Right ventricle myocardium (tissue), 1 donor: ENCODE measurements around a stretch of chr9.

DNA sequence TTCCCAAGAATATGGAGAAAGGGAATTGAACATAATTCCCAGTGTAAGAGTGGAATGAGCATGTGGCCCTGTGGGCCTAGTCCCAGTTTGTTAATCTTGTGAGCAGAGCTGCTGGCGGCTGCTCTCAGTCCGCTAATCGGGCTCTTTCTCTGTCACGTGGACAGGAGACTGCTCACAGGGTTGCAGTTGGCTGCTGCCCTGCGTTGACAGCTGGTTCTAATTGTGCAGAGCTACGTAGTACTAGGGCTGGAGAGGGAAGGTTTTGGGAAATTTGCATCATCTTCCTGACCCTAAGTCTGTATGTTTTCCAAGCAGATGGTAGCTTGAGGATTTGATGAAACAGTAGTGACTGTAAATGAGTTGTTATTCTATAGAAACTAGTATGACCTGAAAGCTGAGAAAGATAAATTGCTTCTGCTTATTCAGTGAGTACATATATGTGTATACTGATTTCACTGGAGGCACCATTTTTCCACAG is 100.7 kb downstream of the ANGPTL2 start:
- PRO-cap, 2 experiments: peak in 1 of 2 experiments; most common plus-strand start position 227 of the sequence (in 1); most common minus-strand start position 92 of the sequence (in 1)

GRCh38 chr9:127107786-127108278 is 14.6 kb downstream of the ANGPTL2 start:
- PRO-cap, 2 experiments: no peak in any of the 2 experiments

GRCh38 chr9:127122867-127123328 is 463 bp upstream of the ANGPTL2 start:
- PRO-cap, 2 experiments: no peak in any of the 2 experiments

DNA sequence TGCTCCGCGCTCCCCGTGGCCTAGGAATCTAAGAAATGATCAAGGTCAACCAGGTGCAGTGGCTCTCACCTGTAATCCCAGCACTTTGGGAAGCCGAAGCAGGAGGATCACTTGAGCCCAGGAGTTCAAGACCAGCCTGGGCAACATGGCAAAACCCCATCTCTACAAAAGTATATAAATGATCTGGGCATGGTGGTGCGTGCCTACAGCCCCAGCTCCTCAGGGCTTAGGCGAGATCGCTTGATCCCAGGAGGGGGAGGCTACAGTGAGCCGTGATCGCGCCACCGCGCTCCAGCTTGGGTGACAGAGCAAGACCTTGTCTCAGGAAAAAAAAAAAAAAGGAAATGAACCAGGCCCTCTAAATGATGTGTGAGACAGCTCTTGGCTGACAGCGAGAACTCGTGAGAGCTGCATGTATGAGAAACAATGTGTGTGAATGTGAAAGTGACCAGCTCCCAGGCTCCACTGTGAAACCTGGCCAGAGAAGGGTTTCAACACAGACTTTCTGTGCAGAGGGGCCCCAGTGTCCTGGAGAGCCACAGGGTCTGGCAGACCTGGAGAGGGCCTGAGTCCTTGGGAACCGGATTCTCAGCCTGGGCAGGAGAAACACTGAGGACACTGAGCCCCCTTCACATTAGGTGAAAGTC is 61.7 kb upstream of the ANGPTL2 start:
- PRO-cap, 2 experiments: peak in 1 of 2 experiments; most common plus-strand start position 512 of the sequence (in 1); most common minus-strand start position 267 of the sequence (in 1)

GRCh38 chr9:127224093-127224751 is 40.4 kb upstream of the GARNL3 start:
- PRO-cap, 2 experiments: peak in 2 of 2 experiments; most common plus-strand start chr9:127224626 (in 2); most common minus-strand start chr9:127224377 (in 2)

DNA sequence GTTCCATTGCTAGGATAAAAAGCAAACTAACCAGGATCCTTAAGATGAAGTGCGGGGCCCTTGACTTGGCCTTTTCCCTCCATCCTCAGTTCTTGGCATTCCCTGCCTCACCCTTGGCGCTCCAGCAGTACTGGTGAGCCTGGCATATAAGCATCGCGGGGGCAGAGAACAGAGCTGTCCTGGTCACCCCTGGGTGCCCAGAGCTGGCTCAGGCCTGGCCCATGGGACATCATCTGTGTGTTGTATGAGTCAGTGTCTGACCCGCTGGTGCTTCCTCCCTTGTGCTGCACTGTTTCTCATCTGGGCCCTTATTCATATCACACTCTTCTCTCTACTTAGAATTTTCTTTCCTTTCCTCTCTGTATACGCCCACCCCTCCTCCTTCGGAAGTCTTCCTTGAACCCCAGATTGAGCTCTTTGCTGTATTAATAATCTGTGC is 38.3 kb upstream of the GARNL3 start:
- PRO-cap, 2 experiments: no peak in any of the 2 experiments

DNA sequence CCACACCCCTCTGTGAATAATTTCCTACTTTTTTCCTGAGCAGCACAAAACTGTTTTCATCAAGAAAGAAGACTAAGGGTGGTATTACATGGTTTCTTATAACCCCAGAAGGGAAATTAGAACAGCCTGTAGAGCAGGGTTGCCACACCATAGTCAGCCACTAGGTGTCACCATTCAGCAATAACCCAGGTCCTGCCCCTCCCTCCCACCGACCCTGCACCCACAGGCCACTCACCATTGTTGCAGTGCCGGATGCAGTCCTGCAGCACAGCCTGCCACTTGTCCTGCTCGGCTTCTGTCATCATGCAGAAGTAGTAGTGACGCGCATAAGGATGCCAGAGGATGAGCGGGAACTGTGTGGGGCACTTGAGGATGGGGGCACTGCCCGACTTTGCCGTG is 45.4 kb downstream of the NIBAN2 start:
- PRO-cap, 2 experiments: no peak in any of the 2 experiments

GRCh38 chr9:127539571-127540017 is 29.3 kb downstream of the NIBAN2 start:
- PRO-cap, 2 experiments: no peak in any of the 2 experiments

- PRO-cap, 2 experiments: no peak in any of the 2 experiments
Measured at GRCh38 chr9:127549743-127550464, 19.0 kb downstream of the NIBAN2 start.

GRCh38 chr9:127561035-127561302 is 7.9 kb downstream of the NIBAN2 start:
- PRO-cap, 2 experiments: no peak in any of the 2 experiments

DNA sequence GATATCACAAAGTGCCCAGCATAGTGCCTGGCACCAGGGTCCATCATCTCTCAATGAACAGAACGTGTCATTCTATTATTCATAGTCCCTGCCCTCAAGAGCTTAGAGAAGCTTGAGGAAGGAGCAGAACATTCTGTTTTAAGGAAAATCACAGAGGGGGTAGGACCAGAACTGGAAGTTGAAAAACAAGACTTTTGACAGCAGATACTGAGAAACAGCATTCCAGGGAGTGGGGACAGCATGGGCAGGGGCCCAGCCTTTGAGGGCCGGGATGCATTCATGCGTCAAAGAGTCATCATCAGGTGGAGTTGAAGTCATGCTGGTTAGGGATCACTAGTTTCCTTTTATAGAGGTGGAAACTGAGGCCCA is 1.6 kb upstream of the NIBAN2 start:
- PRO-cap, 2 experiments: no peak in any of the 2 experiments

DNA sequence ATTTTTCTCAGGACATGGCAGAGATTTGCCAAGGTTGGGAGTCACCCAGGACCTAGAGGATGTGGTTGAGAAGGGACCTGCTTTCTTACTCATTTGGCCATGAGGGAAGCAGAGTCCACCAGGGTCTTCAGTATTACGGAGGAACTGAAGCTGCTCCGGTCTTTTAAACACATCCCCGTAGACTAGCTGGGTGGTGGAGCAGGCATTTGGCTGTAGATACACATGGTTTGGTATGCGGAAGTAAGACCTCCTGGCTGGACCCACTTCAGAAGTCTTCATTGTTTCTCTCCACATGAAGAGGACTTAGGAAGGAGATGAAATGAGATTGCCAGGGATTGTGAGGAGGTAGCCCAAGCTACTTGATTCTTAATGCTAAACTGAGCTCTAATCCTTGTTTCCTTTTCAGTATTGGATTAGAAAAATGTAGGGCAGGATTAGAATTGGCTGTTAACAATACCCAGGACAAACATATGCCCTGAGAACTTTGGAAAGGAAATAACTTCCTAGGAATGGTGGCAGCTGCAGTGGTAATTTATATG is 32.9 kb downstream of the STXBP1 start:
- PRO-cap, 2 experiments: no peak in any of the 2 experiments

GRCh38 chr9:127754794-127755763 is 20.0 kb upstream of the TOR2A start:
- PRO-cap, 2 experiments: peak in 2 of 2 experiments; most common plus-strand start chr9:127755413 (in 2); most common minus-strand start chr9:127755249 (in 1)

GRCh38 chr9:127761751-127763025 is 16.3 kb downstream of the SH2D3C start:
- PRO-cap, 2 experiments: peak in 2 of 2 experiments; most common plus-strand start chr9:127762643 (in 1); most common minus-strand start chr9:127762418 (in 2)

DNA sequence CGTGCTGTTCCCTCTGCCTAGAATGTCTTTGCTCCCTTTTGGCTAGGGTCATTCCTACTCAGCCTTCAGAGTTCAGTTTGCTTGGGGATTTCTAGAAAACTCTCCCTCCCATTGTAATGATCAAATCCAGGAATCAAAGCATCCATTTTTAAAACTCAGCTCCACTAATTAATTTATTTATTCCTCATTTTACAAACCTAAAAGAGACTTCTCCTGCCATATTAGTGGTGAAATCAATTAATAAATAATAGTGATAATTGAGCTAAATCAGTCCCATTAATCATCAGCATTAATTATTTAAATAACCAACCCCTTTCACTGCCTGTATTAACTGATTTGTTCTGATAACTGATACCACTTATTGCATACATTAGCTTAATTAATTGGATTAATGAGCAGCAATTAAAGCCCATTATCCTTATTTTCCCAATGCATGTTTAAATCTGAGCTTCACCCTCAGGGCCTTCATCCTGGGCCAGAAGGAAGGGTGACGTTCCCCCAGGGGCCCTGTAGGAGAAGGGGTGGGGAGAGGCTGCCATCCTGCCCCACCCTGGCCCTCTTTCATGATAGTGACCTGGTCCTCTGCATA is 12.7 kb downstream of the SH2D3C start:
- PRO-cap, 2 experiments: no peak in any of the 2 experiments

DNA sequence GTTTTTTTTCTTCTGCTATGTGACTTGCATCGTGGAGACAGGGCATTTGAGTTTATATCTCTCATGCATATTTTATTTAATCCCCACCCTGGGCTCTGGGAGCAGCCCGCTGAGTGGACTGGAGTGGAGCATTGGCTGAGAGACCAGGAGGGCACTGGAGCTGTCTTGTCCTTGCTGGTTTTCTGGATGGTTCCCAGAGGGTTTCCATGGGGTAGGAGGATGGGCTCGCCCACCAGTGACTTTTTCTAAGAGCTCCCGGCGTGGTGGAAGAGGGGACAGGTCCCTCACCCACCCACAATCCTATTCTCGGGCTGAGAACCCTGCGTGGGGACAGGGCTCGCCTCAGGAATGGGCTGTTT is 3.7 kb downstream of the CDK9 start:
- PRO-cap, 2 experiments: no peak in any of the 2 experiments

GRCh38 chr9:127817579-127818276 is 15.0 kb downstream of the FPGS start:
- PRO-cap, 2 experiments: no peak in any of the 2 experiments

- PRO-cap, 2 experiments: no peak in any of the 2 experiments
Measured at GRCh38 chr9:127859980-127860741, 5.7 kb upstream of the ENG start.

DNA sequence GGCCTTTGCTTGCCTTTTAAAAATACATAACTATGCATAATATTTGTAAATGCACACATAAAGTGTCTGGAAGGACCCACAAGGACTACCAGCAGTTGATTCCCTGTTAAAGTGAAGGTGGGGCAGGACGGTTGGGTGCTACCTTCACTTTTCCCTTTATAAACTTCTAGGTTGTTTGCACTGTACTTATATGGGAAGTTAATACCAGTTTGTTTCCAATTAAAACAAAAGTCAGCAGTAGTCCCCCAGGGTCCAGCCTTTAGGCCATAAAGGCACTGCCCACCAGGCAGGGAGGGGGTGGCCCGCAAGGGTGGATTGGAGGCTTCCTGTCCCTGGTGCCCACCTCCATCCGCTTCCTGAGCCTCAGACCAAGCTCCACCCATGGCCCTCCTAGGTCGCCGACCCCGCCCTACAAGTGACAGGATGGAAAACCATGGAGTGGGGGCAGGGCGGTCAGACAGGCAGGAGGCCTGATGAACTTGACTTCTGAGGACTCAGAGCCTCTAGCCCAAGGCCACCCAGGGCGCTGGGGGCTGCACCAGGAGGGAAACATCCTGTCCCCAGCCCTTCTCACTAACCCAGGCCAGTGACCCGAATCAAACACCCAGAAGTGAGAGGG is 4.0 kb upstream of the ST6GALNAC6 start:
- PRO-cap, 2 experiments: peak in 2 of 2 experiments; most common plus-strand start position 456 of the sequence (in 2); most common minus-strand start position 277 of the sequence (in 2)

- PRO-cap, 2 experiments: no peak in any of the 2 experiments
Measured at GRCh38 chr9:127936356-127936797, 1.3 kb downstream of the DPM2 start.